GM19240 (cell line): ENCODE results near the genes PRDX3 and FGFR2.

GRCh38 chr10:118966649-118967169 is 62.8 kb upstream of the NANOS1 start:
- RRBS = 71% methylated on average over 1 of the region's 10 CpGs

DNA sequence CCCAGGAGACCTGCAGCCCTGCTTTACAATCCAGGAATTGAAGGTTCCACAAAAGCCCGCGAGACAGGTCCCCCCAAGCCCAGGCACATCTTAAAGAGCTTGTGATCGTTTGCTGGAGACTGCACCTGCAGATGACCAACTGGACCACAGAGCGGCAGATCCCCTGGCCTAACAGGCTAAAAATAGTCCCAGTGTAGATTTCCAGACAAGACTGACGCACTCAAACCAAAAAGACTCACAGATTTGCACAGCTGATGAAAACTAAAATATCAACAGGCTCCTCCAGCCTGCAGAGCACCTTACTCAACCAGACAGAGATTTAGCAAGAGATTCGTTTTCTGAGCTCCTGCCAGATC is 22.8 kb upstream of the NANOS1 start:
- RRBS = no CpG with 5 or more reads among the region's 6 CpGs

GRCh38 chr10:119030660-119031658 is 1.4 kb downstream of the NANOS1 start:
- RRBS = no CpG with 5 or more reads among the region's 39 CpGs

GRCh38 chr10:119033900-119034854 is 4.7 kb downstream of the NANOS1 start:
- RRBS = no CpG with 5 or more reads among the region's 14 CpGs

DNA sequence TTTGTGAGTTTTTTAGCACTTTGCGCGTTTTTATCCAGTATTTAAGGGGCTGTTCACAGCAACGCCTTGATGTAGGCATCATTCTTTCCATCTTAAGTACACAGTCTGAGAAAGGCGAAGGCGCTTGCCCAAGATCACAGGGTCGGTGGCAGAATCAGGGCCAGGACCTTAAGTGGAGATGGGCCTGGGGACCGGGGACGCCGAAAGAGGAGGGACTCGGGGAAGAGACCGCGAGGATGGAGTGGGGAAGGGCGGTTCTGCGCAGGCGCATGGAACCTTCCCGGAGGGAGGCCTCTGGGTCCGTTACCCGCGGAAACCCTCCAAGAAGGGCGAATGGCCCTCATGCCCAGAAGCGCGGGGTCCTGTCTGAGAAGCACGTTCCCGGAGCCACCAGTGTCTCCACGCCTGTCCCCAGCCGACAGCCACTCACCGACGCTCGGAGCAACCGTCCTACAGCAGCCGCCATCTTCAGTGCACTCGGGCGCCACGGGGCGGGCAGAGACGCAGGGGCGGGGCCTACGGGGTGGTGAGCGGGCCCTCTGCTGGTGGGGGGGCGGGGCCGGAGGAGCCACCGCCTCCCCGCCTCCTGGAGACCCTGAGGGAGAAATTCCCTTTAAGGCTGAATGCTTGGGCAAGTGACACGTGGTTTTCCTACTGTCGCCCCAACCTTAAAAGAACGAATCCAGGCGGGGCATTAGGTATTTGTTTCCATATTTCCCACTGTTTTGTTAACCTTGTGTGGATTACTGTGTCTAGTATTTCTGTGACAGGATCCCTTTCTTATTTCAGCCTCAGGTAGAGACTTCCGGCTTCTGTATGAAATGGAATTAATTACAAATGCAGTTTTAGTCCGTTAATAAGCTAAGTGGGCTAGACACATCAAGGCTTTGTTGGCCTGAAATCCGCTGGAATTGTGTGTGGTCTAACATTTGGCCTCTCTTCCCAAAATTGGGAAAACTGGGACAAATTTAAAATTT is at the start of gene PRDX3:
PRDX3 (minus strand) TSS at position 488 of the 977 bp plus-strand sequence.
- RRBS = 2% methylated on average over 15 of the region's 50 CpGs

DNA sequence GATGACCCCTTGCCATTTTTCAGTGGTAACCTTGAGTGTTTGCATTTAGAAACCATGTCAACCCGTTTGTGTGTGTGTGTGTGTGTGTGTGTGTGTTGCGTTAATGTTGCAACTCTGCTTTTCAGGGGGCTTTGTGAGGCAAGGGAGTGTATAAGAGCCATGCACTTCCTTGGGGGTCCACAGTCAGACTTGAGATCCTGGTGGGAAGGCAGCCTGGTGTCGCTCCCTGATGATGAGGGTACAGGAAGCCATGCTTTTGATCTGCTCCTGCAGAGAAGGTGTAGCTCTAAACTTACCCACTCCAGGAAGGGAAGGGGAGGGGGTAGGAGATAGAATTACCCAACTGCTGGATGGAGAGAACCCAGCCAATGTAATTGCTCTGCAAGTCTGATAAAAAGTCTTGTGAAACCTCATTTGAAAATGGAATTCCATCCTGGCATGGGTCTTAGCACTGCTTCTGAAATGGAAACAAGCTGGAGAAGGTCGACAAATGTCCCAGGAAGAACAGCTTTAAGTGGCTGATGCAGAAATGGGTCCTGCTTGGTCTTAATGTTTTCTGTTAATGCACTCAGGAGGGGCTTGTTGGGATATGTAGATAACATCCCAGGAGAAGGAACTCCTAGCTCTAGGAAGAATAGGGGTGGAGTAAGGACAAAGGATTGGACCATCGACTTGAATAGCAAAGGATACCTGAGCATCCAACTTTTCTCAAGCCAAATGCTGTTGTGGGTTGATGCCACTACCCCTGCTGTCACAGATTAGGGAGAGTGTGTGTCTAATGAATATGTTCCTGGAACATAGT is 10.8 kb downstream of the GRK5 start:
- RRBS = no CpG with 5 or more reads among the region's 5 CpGs

GRCh38 chr10:119233213-119234395 is 26.2 kb downstream of the GRK5 start:
- RRBS = no CpG with 5 or more reads among the region's 10 CpGs

DNA sequence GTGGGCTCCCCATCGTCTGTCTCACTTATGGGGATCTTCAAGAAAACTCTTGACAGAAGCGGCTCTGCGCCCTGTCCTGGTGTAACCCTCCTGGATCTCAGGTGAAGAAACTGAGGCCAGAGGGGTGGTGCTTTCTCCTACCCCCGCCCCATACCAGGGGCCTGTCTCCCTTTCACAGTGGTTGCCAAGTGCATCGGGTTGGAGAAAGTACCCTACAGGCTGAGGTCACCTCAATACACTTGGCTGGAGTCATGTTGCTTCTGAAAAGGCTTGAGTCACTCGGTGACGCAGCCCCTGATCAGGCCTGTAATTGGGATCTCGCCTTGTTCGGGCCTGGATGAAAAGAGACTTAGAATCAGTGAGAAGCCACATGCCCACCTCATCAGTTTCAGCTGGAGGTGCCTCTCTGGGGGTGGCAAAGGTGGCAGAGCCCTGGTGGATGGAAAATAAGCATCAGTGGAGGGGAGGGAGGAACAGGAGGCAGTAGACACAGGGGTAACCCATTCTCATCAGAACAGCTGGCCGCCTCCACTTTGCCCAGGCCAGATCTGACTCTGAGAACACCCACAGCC is 107.7 kb downstream of the GRK5 start:
- RRBS = no CpG with 5 or more reads among the region's 10 CpGs

GRCh38 chr10:119375355-119376010 is 167.0 kb downstream of the RGS10 start:
- RRBS = no CpG with 5 or more reads among the region's 8 CpGs

- RRBS = no CpG with 5 or more reads among the region's 22 CpGs
Observed at GRCh38 chr10:119386454-119387029, 156.0 kb downstream of the RGS10 start.

DNA sequence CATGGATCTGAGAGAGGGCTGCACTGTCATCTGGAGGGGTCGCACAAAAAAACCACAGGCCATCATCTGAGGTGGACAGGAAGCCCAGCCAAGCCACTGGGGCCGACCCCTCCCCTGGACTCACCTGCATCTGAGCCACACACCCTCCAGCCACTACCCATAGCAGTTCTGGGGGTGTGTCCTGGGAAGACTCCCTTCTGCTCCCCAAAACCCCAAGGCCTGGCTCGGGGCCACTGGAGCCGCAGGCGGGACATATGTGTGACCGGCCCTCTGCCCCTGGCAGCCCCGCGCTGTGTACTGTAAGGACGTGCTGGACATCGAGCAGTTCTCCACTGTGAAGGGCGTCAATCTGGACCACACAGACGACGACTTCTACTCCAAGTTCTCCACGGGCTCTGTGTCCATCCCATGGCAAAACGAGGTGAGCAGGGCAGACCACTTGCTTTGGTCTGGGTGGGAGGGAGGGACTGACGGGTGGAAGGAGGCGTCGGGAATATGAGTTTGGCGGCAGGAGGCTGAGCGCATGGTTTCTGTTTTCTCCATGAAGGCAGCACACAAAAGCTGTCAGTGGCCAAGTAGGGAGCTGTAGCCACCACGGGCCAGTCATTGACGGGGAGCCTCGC is 90.0 kb downstream of the RGS10 start:
- RRBS = no CpG with 5 or more reads among the region's 23 CpGs

DNA sequence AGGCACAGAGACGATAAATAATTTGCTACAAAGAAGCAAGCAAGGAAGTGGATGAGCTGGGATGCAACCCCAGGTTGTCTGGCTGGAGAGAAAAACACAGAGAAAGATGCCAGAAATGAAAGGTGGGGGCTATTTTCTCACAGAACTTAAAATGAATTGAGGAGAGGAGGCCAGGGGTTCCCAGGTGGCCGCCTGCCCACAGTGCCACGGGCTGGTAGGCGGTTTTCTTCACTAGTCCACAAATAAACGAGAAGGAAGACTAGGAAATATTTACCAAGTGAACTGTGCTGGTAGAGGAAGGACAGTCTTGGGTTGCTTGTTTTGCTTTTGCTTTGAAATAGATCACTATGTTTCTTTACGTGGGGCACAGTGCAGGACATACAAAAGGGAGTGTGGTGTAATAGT is 5.0 kb downstream of the RGS10 start:
- RRBS = no CpG with 5 or more reads among the region's 6 CpGs

GRCh38 chr10:119857166-119857573 is 15.5 kb downstream of the MCMBP start:
- RRBS = no CpG with 5 or more reads among the region's 4 CpGs

DNA sequence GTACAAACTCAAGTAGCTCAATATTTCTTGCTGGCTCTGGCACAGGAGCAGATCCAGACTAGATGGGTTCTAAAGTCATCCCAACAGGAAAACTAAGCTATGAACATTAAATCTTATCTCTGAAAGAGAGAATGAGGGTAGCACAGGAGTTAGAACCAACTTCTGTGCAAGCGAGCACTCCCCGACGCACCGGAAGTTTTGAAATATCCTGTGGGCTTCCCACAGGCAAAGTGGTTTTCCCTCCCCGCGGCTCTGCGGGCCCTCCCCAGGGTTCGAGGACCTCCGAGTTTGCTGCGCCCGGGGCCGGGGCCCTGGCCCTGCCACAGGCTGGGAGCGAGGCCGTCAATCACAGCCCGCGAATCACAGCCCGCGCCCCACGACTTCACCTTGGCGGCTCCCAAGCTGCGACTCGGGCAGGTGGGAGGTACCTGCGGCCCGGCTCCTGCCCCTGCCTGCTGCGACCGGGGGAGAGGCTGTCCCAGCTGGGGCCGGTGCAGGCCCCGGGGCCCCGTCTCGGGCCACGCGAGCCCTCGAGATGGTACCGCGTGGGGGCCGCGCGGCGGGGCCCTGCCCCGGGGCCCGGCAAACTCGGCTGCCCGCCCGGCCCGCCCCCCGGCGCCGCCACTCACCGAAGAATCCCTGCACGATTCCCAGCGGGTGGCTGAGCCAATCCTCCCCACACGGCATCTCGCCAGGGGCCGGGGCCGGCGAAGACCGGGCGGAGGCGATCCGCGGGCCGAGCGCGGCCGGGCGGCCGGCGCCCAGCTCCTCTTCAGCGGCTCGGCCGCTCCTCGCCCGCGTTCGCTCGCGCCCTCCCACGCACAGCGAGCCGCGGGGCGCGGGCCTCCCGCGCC is 518 bp downstream of the MCMBP start:
- RRBS = 2% methylated on average over 26 of the region's 85 CpGs

DNA sequence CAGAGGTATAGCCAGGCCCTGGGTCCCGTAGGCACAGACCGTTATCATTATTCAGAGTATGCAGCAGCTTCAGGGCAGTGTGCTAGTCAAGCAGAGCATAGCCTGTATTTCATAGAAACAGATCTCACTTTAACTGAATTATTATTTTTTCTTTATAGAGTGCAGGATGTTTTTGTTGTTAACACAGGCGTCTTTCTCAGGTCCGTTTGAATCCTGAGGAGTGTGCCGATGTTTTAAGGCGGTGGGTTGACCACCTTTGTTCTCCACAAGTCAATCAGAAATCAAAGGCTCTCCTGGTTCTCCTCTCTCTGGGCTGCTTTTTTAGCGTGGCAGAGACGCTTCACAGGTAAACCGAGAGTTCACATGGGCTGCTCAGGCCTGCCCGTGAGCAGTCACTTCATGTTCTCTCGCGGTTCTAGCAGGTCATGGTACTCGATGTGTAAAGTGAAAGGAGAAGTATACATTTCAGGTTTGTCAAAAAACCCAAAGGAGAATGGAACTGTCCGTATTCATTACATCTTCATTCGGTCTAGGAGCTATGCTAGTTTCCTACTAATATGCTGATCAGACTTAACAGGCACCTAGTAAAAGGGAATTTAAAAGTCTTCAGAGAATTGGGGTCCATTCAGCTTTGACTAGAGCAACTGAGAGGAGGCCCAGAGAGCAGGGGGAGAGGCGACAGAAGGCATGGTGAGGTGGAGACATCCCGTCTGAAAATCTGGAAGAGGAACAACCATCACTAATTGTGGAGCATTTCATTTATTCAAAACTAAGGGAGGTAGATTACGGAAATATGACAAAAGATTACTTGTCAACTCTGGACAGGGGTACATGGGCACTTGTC is 54.7 kb downstream of the WDR11 start:
- RRBS = no CpG with 5 or more reads among the region's 18 CpGs

- RRBS = no CpG with 5 or more reads among the region's 6 CpGs
Observed at GRCh38 chr10:121239704-121240461, 358.4 kb downstream of the FGFR2 start.

DNA sequence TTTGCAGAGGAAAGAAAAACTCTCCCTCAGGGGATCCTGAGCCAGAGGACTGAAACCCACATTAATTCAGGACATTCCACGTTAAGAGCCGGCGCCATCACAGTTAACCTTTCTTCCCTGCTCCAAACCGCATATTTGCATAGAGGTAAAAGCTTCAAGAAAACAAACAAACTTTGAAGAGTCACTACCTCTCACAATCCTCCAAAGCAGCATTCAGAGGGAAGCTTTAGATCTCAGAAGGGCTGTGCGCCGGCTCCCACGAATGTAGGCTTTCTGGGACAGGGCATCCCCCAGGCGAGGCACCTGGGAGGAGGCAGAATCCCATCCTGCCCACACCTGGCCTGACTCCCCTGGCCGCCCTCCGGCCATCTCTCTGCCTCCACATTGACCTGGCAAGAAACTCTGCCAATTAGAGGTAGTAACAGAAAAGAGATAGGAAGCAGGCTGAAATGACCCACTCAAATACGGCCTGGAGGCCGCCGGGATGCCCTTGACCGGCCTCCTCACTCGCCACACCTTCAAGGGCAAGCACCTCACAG is 17.5 kb downstream of the FGFR2 start:
- RRBS = no CpG with 5 or more reads among the region's 15 CpGs

DNA sequence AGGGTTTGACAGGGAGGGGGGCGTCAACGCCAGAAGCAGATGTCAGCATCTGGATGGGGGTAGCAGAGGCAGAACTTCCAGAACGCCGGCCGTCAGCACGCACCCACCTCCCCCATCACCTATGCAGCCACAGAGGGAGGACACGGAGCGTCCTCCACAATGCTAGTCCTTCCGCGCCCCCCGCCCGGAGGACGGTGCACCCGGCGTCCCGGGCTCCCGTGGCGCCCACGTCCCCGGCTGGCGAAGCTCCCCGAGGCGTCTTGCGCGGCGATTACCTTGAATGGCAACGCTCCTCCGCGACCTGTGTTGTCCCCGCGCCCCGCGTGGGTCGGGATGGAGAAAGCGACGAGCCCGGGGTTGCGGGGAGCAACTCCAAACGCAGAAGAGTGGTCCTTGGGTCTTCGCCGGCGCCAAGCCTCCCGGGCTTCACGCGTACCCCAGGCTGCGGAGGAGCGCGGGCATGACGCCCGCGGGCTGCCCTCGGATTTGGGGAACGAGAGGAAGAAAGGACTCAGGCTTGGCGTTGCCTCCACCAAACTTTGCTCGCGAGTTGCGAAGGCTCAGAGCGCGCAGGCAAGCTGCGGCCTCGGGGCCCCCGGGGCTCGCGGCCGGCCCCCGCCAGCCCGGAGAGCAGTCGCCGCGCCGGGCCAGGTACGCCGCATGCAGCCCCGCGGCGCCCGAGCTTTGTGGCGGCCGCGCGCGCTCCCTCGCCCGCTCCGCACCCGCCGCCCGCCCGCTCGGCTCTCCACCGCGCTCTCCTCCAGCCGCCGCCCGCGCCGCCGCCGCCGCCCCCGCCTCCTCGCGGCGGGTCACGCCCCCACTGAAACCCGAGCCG is at the start of gene FGFR2:
FGFR2 (minus strand) TSS at position 758 of the 835 bp plus-strand sequence.
- RRBS = 20% methylated on average over 9 of the region's 107 CpGs

GRCh38 chr10:121682119-121682693 is 84.0 kb upstream of the FGFR2 start:
- RRBS = no CpG with 5 or more reads among the region's 19 CpGs

GRCh38 chr10:121926499-121927124 is 1.2 kb downstream of the ATE1 start:
- RRBS = no CpG with 5 or more reads among the region's 14 CpGs